ENCODE data around the gene IFNGR2.

- PRO-cap: no peak
- RAMPAGE, long total RNA: no peak
Observed at GRCh38 chr21:31657850-31658421, 1.6 kb upstream of the SOD1 start.

DNA sequence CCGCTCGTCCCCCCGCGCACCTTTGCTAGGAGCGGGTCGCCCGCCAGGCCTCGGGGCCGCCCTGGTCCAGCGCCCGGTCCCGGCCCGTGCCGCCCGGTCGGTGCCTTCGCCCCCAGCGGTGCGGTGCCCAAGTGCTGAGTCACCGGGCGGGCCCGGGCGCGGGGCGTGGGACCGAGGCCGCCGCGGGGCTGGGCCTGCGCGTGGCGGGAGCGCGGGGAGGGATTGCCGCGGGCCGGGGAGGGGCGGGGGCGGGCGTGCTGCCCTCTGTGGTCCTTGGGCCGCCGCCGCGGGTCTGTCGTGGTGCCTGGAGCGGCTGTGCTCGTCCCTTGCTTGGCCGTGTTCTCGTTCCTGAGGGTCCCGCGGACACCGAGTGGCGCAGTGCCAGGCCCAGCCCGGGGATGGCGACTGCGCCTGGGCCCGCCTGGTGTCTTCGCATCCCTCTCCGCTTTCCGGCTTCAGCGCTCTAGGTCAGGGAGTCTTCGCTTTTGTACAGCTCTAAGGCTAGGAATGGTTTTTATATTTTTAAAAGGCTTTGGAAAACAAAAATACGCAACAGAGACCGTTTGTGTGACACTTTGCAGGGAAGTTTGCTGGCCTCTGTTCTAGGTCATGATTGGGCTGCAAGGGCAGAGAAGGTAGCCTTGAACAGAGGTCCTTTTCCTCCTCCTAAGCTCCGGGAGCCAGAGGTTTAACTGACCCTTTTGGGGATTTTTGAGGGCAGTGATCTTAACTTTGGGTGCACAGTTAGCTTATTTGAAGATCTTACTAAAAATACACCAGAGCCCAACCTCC, 587 bp downstream of the SOD1 start:
- PRO-cap: no peak
- RAMPAGE, long total RNA: no peak

GRCh38 chr21:31728101-31728726, 3.7 kb downstream of the SCAF4 start:
- PRO-cap: no peak
- RAMPAGE, long total RNA: no peak

DNA sequence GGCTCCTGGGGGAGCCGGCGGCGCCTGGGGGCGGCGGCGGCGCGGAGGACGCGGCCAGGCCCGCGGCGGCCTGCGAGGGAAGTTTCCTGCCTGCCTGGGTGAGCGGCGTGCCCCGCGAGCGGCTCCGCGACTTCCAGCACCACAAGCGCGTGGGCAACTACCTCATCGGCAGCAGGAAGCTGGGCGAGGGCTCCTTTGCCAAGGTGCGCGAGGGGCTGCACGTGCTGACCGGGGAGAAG, 796 bp downstream of the HUNK start:
- PRO-cap: no peak
- RAMPAGE, long total RNA: no peak

DNA sequence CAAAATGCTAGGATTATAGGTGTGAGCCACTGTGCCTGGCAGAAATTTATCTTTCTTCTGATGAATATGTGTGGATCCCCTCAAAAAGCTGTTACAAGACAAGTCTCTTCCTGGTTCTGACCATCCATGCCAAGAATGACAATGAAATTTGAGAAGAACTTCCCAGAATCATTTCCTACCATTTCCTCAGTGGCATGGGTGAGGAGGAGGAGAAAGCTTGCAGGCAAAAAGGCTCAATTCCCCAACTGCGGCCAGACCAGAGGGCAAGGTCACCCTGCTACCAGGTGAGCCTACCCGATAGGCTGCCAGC, 16.9 kb downstream of the MRAP start:
- PRO-cap: no peak
- RAMPAGE, long total RNA: no peak

DNA sequence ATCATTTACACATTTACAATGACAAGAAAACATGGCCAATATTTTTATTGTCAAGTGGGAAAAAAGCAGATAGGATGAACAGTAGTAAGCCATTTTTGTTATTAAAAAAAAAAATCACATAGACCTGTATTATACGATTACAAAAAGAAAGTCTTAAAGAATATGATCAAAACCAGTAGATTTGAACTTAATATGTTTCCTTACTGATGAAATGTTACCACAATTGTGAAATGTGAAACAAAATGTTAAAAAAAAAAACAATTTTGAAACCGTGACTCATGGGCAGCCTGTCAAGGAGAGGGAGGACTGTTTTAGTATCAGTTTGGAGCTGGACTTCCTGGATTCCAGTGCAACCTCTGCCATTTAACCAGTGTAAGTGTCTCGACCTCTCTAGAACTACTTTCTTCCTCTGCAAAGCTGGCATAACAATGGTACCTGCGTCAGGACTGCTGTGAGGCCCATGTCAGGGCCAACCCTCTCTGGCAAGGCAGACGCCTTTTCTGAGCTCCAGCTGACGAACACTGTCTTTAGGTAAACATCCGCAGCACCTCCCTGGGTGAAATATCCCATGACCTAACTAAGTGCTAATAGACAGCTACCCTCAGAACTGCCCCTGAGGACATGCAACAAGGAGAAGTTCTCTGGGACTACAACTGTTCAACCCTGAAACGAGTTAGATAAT, 21.0 kb downstream of the URB1 start:
- PRO-cap: bidirectional peak, plus-strand start at position 604 of the sequence, minus-strand start at position 398 of the sequence
- RAMPAGE, long total RNA: no peak

- PRO-cap: no peak
- RAMPAGE, long total RNA: no peak
Observed at GRCh38 chr21:32381050-32381451, 11.8 kb downstream of the URB1 start.

DNA sequence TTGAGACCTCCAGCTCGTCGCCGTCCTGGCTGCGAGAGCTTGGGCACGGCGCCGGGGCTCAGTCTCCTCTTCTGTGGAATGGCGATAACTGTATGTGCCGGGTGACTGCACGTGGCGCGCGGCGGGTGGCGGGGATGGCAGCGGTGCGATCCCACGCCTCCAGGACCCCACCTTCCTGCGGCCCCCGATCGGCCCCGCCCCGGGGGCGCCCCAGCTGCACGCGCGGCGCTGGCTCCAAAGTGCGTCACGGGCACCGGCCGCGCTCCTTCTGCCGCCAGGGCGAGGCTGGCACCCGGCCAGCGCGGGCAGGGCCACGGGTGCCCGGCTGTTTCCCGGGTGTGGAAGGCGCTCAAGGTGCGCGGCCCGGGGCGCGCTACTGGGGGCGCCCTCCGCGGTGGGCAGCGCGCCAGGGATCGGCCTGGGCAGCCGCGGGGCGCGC, 383 bp upstream of the EVA1C start:
- PRO-cap: bidirectional peak, plus-strand start at position 237 of the sequence, minus-strand start at position 212 of the sequence
- RAMPAGE, long total RNA: no peak

DNA sequence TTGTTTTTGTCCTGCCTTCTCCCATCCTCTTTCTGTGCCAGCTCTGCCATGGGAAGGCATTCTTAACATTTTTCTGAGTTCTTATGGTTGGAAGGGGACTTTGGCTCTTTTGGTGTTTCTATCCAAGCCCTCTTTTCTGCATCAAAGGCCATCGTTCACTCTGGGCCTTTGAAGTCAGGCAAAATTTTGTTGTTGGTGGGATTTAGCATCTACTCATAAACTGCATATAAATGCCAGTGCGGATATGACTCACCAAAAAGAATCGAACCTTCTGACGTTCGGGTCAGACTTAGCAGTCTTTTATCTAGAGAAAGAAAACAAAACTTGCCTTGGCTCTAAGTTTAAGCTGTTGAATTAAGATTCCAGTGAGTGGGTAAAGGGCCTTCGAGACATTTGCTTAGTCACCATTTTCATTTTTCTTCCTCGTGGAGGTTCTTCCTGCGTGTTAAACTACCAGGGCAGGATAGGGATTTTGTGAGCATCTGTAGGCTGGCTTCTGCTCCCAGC, 51.4 kb downstream of the EVA1C start:
- PRO-cap: no peak
- RAMPAGE, long total RNA: no peak

- PRO-cap: unidirectional peak, minus-strand start at chr21:32521124; bidirectional peak, plus-strand start at chr21:32521721, minus-strand start at chr21:32521445
- RAMPAGE, long total RNA: no peak
Observed at GRCh38 chr21:32520891-32522095, 64.0 kb downstream of the TCP10L start.

DNA sequence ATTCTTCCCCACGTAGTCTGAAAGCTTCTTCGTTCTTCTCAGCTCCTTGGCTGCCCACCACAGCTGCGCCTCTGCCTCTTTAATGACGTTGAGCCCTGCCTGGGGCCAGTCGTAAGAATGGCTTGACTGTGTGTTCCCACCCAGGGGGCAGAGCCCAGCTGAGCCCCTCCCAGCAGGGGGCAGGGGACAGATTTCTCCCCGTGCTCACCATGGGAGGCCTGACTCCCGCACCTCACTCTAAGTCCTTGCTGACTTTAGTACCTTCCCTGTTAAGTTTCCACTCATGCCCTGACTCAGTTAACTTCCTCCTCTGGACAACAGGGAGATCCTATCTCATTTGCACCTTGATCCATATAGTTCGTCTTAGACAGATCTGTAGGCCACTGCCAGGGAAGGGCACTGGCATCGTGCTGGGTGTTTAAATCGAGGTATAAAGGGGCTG, 9.0 kb downstream of the CFAP298 start:
- PRO-cap: no peak
- RAMPAGE, long total RNA: no peak

DNA sequence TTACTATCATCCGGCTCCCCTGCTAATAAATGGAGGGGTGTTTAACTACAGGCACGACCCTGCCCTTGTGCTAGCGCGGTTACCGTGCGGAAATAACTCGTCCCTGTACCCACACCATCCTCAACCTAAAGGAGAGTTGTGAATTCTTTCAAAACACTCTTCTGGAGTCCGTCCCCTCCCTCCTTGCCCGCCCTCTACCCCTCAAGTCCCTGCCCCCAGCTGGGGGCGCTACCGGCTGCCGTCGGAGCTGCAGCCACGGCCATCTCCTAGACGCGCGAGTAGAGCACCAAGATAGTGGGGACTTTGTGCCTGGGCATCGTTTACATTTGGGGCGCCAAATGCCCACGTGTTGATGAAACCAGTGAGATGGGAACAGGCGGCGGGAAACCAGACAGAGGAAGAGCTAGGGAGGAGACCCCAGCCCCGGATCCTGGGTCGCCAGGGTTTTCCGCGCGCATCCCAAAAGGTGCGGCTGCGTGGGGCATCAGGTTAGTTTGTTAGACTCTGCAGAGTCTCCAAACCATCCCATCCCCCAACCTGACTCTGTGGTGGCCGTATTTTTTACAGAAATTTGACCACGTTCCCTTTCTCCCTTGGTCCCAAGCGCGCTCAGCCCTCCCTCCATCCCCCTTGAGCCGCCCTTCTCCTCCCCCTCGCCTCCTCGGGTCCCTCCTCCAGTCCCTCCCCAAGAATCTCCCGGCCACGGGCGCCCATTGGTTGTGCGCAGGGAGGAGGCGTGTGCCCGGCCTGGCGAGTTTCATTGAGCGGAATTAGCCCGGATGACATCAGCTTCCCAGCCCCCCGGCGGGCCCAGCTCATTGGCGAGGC, 520 bp upstream of the OLIG2 start:
- PRO-cap: no peak
- RAMPAGE, long total RNA: no peak

- PRO-cap: no peak
- RAMPAGE, long total RNA: no peak
Observed at GRCh38 chr21:33230798-33231055, 989 bp downstream of the IFNAR2 start.

DNA sequence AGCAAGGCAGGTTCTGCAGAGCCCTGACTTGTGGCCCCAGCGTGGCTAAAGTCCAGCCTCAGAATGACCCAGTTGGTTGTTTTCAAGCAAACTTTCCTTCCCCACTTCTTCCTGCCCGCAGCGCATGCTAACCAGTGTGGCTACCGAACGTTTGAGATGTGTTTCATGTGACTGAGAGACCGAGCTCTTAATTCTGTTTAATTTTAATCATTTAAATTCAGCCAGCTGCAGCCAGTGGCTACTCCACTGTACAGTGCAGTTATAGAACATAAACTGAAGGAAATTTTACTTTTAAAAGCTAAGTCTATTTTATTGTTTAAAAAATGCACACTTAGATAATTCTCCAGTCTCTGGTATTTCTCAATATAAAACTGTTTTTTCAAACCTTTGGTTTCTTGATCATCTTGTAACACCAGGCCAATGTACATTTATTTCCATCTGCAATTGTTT, 6.0 kb upstream of the IL10RB start:
- PRO-cap: unidirectional peak, minus-strand start at position 68 of the sequence
- RAMPAGE, long total RNA: no peak

- PRO-cap: bidirectional peak, plus-strand start at chr21:33403455, minus-strand start at chr21:33403300
- RAMPAGE, long total RNA: no peak
Observed at GRCh38 chr21:33403352-33403954, at the start of gene IFNGR2. Gene IFNGR2 (plus strand): TSS chr21:33403413.

GRCh38 chr21:33441824-33442665, 37.7 kb downstream of the TMEM50B start:
- PRO-cap: no peak
- RAMPAGE, long total RNA: no peak

DNA sequence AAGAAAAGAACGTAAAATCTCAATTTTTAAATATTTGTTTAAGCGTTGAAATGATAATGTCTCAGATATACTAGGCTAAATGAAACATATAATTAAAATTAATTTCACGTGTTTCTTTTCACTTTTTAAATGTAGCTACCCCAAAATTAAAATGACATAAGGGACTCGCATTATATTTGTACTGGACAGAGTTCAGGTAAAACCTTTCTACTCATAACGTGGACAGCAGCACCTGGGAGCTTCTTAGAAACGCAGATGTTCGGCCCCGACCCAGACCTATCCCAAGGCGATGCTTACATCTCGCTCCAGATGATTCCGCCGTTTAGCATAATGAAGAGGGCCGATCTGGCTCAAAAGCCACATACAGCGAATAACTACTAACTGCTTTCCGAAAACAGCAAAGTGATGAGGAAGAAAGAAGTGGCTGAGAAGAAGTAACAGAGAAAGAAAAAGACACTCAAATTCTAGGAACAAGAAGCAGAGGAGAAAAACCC, 612 bp downstream of the CRYZL1 start:
- PRO-cap: no peak
- RAMPAGE, long total RNA: no peak

- PRO-cap: no peak
- RAMPAGE, long total RNA: no peak
Observed at GRCh38 chr21:33744968-33745328, 102.6 kb downstream of the ITSN1 start.

- PRO-cap: no peak
- RAMPAGE, long total RNA: no peak
Observed at GRCh38 chr21:33760411-33761624, 118.5 kb downstream of the ITSN1 start.

DNA sequence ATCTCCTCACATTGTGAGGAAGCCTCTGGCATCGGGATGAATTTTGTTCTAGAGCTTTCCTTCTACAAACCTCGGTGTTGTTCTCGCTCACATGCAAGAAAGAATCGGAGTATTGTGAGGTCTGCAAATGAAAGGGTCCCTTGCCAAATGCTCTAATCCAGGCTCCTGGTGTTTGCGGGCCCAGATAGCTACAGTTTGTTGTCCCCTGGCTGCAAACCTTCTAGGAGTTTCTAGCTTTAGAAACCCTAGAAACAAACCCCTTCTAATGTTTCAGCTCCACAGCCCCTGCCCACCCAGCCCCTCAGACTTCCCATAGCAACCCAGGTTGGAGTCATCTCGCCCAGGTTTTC, 8.6 kb upstream of the ATP5PO start:
- PRO-cap: unidirectional peak, plus-strand start at position 96 of the sequence
- RAMPAGE, long total RNA: no peak

Measured in urinary bladder (tissue), 3 donors.